Cardiac fibroblast (primary cell): ENCODE results near the gene COL28A1.

DNA sequence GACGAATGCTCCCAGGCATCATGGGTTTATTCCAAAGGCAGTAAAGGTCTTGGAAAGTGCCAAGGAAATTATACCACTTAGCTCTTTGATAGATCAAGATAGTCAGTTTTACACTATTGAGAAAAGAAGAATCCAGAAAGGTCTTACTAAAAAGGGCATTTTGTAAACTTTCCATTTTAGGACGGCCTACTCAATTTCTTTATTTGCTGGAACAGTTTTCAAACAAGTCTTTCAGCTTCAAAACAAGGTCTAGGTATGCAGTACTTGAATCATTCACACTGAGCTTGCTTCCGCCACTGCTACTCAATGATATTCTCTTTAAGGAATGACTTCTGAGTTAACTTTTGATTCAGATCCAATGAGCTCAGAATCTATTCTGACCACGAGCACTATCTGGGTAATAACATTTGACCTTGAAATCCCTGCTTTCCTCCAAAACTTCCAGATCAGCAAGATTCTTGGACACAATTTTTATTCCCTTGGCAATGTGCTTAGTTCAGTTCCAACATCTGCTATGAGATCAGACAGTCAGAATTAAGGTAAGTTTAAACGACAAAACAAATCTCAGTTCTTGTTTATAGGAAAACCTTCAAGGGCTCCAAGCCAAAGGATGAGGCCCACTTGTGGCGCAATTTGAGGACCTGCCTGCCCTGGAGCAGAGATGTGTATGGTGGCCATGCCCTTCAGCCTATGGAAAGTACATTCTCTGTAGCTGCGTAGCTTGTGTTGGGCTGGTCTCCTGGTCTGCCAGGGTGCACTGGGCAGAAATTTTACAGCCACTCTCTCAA lies 87.2 kb downstream of the RNF216 start:
- RRBS = no CpG with 5 or more reads among the region's 7 CpGs

GRCh38 chr7:5699373-5700591 lies 81.7 kb downstream of the RNF216 start:
- RRBS = no CpG with 5 or more reads among the region's 11 CpGs

DNA sequence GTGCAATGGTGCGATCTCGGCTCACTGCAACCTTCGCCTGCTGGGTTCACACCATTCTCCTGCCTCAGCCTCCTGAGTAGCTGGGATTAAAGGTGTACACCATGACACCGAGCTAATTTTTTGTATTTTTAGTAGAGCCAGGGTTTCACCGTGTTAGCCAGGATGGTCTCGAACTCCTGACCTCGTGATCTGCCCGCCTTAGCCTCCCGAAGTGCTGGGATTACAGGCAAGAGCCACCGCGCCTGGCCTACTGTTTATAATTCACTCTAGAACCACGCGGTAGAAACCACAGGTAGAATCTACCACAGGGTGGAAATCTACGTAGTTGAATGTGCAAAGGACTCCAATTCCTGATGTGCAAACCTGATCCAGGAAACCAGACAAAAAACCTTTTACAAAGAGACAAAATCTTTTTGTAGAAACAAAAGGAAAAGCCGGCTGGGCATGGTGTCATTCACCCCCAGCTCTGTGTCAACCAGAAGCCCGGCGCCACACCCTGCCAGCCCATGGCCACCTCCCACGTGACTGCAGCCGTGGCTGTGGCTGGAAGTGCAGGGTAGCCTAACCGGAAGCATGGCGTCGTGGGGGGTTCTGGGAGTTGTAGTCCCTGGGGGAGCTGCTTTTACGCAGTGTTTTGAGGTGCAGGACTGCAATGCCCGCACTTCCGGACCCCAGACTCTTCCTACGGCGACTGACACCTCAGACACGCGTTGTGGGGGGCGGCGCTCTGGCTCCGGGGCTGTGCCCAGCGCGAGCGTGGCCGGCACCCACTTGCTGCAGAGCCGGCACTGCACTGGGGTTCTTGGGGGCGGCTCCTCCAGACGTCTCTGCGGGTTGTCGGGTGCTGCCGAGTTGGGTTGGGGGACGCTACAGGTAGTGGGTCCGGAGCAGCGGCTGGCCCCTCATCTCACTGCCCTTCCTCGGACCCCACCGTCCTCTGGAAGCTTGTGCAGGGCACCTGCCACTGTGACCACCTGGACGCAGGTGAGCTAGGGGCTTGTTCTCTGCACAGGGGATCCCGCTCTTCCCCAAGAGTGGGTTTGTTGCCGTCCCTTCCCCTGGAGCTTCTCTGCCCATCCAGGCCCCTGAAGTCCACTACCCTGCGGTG lies 41.4 kb upstream of the RNF216 start:
- RRBS = 3% methylated on average over 16 of the region's 51 CpGs

DNA sequence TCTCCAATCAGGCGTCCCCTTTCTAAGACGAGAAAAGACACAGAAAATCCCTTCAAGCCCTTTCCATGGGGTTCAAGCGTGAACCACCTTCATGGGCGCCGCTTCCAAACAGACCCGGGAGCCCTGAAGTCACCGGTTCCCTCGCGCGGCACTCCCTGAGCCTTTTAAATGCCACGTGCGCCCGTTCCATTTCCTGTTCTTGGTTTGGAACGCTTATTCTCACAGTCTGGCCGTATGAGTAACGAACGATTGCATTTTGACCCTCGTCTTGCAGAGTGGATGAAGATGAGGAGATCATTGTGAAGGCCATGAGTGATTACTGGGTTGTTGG lies 25.0 kb downstream of the CCZ1 start:
- RRBS = no CpG with 5 or more reads among the region's 18 CpGs

DNA sequence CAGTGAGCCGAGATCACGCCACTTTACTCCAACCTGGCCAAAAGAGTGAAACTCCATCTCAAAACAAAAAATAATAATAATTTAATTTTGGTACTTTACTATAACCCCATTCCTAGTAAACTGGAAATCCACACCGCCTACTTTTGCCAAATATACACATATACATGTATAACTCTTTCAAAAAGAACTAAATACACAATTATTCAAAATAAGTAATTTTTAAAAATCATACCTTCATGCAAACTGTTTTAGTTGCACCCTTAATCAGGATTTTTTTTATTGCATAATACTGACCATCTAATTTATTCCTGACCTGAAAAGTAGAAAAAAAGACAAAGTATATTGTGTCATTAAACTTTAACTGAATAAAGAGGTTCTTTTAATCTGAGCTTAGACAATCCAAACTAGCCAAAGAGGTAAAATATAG lies 13.1 kb downstream of the EIF2AK1 start:
- RRBS = no CpG with 5 or more reads among the region's 3 CpGs

- RRBS = no CpG with 5 or more reads among the region's 4 CpGs
Observed at GRCh38 chr7:6257674-6258057, 14.8 kb downstream of the CYTH3 start.

DNA sequence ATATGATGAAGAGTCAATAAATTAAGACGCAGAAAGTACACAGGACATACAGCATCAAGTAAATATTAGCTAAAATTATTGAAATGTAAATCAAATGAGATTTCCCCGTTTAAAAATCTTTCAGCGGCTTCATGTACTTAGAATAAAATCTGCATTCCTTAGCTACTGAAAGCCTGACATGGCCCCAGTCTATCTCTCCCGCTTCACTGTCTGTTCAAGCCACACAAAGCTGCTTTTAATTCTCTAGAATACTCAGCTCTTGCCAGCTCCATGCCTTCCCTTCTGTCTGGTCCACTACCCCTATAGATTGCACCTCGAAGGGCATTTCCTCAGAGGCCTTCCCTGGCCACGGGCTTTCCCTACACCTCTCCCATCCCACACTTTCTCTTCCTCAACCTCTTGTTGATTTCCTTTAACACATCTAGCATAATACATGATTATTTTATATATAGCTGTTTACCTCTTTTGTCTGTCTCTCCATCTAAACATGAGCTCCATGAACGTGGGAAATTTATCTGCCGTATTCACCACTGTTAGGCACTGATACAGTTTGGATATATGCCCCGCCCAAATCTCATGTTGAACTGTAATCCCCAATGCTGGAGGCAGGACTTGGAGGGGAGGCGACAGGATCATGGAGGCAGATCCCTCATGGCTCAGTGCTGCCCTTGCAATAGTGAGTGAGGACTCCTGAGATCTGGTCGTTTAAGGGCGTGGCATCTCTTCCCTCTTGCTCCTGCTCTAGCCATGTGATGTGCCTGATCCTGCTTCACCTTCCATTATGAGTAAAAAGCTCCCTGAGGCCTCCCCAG lies 5.9 kb downstream of the CYTH3 start:
- RRBS = no CpG with 5 or more reads among the region's 12 CpGs

DNA sequence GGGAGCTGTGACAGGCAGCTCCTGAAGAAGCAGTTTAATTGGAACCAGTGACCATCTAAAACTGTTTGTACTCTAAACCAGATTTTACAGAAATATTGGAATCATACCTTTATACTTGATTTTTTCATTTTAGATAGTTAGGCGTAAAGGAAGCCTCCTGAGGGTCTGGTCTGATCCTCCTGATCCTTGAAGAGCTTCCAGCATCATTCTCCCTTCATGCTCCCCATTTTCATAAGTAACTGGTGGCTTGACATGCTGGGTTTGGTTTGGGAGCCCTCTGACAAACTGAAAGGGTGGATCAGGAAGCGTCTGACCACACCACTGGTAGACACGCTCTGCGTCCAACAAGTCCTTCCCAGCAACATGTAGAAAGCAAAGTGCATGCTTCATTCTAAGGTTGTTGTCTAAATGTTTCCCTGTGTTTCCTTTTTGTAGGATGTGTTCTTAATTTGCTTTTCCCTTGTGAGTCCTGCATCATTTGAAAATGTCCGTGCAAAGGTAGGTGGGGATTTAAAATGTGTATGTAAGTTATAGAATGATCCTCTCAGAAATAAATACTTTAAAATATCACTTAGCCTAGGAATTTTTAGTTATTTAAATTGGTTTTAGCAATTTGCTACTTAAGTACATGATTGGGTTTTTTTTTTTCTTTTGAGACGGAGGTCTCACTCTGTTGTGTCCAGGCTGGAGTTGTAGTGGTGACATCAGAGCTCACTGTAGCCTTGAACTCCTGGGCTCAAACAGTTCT lies 25.5 kb downstream of the RAC1 start:
- RRBS = no CpG with 5 or more reads among the region's 6 CpGs

GRCh38 chr7:6424483-6424868 lies 23.3 kb downstream of the DAGLB start:
- RRBS = no CpG with 5 or more reads among the region's 11 CpGs

DNA sequence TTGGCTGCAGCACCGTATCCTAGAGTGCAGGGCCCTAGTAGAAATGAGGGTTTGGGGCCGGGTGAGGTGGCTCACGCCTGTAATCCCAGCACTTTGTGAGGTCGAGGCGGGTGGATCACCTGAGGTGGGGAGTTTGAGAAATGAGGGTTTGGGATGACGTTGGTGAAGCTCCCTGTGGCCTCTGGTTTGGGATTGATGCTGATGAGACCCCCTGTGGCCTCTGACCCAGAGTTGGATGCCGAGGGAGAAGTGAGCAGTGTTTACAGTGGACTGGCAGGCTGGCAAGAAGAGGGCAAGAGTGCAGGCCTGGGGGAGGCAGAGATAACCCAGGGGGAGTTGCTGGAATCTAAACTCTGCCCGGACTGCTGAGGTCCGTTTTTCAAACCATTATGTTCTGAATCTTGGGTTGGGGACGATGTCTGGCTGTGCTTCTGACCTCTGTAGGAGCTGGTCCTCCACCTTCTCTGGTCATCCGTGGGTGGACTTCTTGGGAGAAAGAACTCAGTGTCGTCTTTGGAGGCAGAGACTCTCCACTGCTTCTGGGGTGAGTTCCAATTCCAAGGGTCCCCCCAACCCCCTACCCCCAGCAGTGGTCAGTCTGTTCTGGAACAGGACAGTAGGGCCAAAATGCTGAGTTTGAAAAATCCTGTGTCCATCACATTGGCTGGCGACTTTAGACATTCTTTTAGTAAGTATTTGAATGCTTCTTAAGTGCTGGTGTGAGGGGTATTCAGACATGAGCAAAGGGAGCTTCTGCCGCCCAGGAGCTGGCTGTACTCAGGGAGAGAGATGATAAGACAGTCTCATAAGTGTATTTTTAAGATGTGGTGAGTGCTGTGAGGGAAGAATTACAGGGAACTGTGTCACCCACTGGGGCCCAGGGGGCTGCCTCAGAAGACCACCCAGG lies 1.7 kb downstream of the ZNF316 start:
- RRBS = no CpG with 5 or more reads among the region's 14 CpGs

- RRBS = no CpG with 5 or more reads among the region's 15 CpGs
Observed at GRCh38 chr7:6701726-6702626, 4.8 kb downstream of the ZNF12 start.

GRCh38 chr7:7159100-7159760 lies 23.1 kb upstream of the C1GALT1 start:
- RRBS = no CpG with 5 or more reads among the region's 7 CpGs

DNA sequence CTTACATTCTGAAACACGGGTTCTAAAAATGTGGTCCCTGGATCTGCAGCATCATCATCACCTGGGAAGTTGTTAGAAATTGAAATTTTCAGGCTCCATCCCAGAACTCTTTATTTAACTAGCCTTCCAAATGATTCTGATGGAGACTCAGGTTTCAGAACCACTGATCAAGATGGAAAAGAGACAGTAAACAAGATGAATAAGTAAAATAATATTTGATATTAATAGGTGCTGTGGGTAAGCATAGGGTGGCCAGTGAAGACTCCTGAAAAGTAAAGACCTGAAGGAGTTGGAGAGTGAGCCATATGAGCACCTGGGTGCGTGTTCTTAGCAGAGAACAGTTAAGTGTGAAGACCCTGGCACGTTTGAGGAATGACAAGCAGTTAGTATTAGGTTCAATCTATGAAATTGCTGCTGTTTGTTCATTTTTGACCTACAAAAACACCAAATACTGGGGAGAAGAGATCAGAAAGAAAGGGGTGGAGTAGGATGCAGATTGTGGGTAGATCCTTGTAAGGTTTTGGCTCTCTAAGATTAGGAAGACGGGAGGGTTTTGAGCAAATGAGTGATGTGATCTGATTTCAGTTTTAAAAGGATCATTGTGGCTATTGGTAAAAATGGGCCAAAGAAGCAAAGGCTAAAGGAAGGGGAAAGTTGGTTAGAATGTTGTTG lies 4.2 kb downstream of the C1GALT1 start:
- RRBS = no CpG with 5 or more reads among the region's 4 CpGs

DNA sequence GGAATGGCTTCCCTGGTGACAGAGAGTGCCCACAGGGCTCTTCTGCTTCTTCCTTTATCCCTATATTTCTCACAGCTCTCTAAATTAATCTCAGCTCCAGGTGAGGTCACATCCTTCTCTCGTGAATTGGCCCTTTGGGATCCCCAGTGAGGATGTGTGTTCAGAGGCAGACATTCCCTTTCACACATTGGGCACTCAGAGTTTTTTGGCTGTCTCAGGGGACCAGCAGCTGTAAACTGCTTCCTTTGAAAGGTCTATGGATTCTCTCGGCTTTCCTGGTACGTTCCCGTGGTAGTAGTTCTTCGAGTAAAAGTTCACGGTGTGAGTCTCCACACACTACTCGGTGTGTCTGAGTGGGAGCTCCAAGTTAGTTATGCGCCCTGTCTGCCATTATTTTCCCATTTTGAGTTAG lies 19.6 kb downstream of the C1GALT1 start:
- RRBS = no CpG with 5 or more reads among the region's 8 CpGs

GRCh38 chr7:7216341-7216978 lies 34.1 kb downstream of the C1GALT1 start:
- RRBS = no CpG with 5 or more reads among the region's 11 CpGs

DNA sequence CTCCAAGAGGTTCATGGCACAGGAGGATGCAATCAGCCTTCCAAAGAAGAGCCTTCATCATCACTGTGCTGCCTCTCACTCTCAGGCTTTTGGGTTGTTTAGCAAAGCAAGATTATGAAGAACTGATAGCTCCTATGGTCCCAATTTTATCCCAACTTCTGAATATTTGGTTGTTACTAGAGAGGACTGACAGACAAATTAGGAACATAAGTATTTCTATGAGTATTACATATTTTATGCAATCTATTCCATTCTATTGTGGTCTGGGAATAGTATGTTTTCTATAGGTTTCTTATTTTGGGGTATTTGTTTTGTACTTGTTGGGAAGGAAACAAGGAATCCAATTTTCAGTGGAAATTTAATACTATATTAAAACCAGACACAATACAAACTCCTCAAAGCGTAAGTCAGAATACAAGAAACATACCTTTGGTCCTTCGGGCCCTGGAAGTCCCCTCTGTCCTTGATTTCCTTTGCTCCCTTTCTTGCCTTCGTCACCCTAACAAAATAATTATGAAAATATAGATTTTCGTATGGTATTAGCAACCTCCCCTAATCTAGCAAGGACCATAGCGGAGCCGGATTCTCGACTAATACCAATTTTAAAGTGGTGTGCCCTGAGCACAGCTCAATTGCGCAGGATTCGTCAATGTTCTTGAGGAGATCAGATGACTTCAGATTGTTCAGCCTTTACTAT lies 95.2 kb downstream of the COL28A1 start:
- RRBS = no CpG with 5 or more reads among the region's 9 CpGs

DNA sequence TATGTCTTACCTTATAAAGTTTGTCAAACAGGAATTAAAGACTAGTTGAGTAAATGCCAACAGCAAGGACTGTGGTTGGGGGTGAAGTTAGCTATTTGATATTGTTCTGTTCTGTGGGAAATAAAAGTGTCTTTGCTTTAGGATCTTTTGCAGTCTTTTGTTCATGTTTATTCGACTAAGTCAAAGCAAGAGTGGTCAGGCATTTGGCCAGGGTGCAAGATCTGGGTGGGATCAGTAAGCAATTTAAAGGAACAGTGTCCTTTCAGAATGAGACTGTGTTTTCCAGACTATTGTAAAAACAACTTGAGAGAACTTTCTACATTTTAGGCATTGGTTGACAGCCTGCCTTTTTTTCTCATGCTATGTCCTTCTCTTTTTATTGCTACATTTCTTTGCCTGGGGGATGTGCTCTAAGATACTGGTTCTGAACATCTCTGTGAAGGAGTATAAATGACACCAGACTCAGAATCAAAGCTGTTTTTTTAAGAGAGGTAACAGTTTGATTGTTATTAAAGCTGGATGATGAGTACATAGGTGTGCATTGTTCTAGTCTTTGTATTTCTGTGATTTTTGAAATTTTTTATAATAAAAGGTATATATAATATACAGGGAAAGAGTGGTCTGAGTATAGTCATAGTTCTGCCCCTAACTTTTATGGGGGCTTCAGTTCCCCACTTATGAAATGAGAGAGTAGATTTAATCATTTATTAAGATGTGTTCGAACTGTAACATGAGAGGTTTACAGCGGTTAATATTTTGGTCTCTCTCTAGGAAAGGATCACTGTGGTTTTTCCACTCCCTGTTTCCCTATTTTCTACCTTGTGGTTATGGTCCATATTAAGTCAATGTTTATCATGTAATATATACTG lies at the start of gene COL28A1:
Gene COL28A1, minus strand, starts transcription at position 134 of the 869 bp plus-strand sequence.
- RRBS = no CpG with 5 or more reads among the region's 3 CpGs

GRCh38 chr7:7726335-7727034 lies 8.1 kb upstream of the RPA3 start:
- RRBS = no CpG with 5 or more reads among the region's 6 CpGs

DNA sequence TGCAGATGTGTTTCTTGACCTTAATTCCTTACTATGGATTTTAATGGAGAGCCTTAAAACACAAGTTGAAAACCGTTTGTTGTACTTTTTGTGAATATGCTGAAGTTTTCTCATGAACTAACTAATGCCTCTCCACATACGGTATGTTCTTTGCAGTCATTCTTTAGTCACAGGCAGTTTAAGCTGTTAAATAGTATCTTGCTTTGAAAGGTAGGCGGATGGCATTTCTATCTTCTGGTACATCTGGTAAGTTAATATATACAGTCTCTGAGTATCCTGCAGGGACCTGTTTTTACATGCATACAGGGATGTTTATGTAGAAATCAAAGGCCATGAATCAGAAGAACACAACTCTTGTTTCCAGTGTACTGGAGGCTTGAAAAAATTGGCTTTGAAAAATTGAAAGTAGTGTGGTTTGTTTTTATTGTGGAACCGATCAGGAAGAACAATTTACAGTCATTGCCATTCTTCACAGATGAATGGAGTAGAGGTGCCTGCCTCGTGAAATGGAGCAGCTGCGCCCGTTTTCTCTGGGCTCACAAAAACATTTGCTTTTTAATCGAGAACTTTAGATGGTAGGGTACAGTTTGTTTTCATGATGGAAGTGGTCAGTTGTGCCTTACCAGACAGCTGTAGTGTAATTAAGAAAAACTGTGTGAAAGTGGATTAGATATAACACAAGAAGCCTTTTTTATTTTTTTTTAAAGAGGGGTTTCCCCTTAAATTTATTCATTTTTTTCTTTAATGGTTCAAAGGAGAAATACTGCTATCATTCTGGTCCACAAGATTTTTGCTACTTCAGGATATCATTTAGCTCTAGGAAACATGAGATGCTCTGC lies 54.0 kb upstream of the RPA3 start:
- RRBS = no CpG with 5 or more reads among the region's 8 CpGs

DNA sequence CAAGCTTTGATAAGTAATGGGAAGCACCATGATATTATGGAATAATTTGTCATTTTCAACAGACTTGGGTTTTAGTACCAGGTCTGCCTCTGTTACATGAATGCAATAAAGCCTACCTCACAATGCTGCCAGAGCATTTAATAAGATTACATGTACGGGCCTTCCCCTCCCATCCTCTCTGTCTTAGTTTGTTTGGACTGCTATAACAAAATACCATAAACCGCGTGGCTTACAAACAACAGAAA lies 74.0 kb upstream of the RPA3 start:
- RRBS = no CpG with 5 or more reads among the region's 3 CpGs